Uterus (tissue), 7 donors: ENCODE measurements around the gene MBTPS1.

- PRO-cap, 4 experiments: peak in 2 of 4 experiments; most common plus-strand start chr16:84055986 (in 2)
- RAMPAGE, long total RNA, 2 experiments: no peak in any of the 2 experiments
- RRBS: no CpG with 5 or more reads among the region's 11 CpGs
Observed at GRCh38 chr16:84055569-84056183, 13.1 kb upstream of the SLC38A8 start.

GRCh38 chr16:84080765-84081069, 36.0 kb downstream of the MBTPS1 start:
- PRO-cap, 4 experiments: no peak in any of the 4 experiments
- RAMPAGE, long total RNA, 2 experiments: no peak in any of the 2 experiments
- RRBS: no CpG with 5 or more reads among the region's 5 CpGs

DNA sequence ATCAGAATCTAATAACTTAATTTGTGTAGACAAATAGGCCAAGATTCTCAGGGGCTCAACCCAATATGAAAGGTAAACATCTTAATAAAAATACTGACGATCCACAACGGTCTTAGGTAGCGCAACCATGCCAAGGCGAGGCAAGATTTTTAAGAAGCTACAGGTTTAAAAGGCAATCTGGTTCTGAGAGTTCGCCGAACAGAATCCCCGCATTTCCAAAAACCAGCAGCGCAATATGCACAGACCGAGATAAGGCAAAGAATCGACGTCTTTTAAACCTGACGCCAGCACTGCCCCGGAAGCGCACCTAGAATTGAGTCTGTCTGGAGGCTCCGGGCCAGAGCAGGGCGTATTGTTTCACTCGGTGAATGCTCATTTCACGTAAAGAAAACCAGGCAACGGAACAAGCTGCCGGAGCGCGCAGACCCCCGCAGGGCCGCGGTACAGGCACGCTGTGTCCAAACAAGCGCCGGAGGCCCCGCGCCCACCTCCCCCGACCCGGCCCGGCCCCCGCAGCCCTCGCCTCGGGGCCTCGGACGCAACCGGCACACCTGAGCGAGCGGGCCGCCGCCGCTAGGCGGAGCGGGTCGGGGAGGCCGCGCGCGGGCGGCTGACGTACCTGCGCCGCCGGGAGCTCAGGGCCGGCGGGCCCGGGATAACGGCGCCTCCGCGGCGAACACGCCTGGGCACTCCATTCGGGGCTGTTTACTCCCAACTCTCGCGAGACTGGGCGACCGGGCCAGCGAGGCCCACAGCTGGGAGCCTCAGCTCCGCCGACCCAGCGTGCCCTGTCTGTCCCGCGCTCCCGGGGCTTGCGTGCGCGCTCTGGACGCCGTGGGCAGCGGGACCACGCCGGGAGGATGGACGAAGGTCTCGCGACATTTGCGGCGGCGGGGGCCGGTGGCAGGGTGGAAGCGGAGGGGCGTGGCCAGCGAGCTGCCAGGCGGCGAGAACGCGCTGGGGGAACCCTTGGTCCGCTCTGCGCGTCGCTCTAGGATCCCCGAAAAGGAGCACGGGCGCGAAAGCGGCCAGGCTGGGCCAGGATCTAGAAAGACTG, at the start of gene MBTPS1:
MBTPS1 (minus strand) TSS at position 827 of the 1,057 bp plus-strand sequence.
- PRO-cap, 4 experiments: peak in 4 of 4 experiments; most common plus-strand start position 931 of the sequence (in 3); most common minus-strand start position 814 of the sequence (in 4)
- RAMPAGE, long total RNA, 2 experiments: start-site peak on the plus strand in 1 of 2 experiments, centred at position 929 of the sequence, 15 reads per replicate; start-site peak on the minus strand in 1 of 2 experiments, centred at position 687 of the sequence, 138 reads per replicate
- RRBS: 1% methylated on average over 69 of the region's 108 CpGs

DNA sequence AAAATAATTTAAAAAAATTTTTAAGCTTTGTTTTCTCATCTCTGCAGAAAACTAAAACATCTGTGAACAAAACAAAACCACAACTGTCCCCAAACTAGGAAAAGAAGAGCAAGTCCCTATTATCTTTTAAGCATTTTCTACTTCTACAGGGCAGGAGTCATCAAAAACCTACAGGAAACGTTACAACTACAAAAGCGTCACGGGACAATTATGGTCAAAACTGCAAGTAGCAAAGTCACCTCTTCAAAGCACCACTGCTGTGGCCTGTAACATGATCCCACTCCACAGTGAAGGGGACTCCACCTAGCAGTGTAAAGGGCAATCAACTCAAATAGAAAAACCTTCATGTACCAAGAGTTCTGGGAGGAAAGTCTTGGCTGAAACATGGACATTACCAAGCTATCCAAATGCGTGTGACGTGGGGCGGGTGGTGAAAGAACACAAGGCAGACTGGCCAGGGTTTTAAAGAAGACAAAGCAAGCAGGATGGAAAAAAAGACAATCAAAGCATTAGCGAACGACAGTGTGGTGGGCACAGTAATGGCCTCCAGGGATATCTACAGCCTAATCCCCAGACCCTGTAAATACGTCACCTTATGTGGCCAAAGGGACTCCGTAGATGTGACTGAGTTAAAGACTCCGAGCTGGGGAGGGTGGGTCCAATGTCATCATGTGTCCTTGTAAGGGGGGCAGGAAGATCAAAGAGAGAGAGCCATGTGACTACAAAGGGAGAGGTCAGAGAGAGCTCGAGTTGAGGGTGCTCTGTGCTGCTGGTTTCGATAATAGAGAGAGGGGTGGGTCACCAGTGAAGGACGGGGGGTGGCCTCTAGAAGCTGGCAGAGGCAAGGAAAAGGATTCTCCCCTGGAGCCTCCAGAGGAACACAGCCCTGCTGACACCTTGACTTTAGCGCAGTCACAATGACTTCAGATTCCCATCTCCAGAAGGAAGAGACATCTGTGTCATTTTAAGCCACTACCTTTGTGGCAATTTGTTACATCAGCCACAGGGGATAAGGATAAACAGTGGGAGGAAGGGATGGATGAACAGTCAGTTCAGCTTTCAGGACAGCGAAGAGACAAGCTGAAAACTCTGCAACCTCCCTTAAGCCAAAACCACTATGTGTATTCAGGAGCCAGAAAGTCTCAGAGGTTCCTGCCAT, 6.0 kb downstream of the HSDL1 start:
- PRO-cap, 4 experiments: peak in 1 of 4 experiments; most common plus-strand start position 355 of the sequence (in 1)
- RAMPAGE, long total RNA, 2 experiments: no peak in any of the 2 experiments
- RRBS: no CpG with 5 or more reads among the region's 16 CpGs

GRCh38 chr16:84266188-84266804, 26.5 kb upstream of the KCNG4 start:
- PRO-cap, 4 experiments: no peak in any of the 4 experiments
- RAMPAGE, long total RNA, 2 experiments: no peak in any of the 2 experiments
- RRBS: no CpG with 5 or more reads among the region's 6 CpGs

GRCh38 chr16:84286520-84287201, 8.0 kb upstream of the WFDC1 start:
- PRO-cap, 4 experiments: no peak in any of the 4 experiments
- RAMPAGE, long total RNA, 2 experiments: no peak in any of the 2 experiments
- RRBS: 21% methylated on average over 2 of the region's 17 CpGs

DNA sequence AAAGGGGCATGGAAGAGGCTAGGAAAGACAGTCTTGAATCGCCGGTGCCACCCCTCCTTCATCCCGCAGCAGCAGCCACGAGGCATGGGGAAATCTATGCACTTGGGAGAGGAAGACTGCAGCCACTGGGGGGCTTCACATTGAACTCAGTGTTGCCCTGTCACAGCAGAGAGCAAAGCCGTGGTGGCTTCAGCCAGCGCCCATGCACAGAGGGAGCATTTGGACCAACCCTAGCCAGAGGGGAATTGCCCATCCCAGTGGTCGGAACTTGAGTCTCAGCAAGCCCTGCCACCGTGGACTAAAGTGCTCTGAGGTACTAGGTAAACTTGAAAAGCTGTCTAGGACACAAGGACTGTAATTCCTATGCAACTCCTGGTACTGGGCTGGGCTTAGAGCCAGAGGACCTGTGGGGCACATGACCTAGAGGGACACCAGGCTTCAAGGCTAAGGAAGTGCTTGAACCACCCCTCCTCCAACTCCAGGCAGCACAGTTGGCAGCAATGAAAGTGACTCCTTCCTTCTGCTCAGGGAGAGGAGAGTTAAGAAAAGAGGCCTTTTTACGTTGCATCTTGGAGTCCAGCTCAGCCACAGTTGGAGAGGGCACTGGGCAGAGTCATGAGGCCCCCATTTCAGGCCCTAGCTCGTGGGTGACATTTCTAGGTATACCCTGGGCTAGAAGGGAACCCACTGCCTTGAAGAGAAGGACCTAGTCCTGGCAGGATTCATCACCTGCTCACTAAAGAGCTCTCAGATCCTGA, 35.1 kb upstream of the ATP2C2 start:
- PRO-cap, 4 experiments: no peak in any of the 4 experiments
- RAMPAGE, long total RNA, 2 experiments: no peak in any of the 2 experiments
- RRBS: no CpG with 5 or more reads among the region's 10 CpGs

DNA sequence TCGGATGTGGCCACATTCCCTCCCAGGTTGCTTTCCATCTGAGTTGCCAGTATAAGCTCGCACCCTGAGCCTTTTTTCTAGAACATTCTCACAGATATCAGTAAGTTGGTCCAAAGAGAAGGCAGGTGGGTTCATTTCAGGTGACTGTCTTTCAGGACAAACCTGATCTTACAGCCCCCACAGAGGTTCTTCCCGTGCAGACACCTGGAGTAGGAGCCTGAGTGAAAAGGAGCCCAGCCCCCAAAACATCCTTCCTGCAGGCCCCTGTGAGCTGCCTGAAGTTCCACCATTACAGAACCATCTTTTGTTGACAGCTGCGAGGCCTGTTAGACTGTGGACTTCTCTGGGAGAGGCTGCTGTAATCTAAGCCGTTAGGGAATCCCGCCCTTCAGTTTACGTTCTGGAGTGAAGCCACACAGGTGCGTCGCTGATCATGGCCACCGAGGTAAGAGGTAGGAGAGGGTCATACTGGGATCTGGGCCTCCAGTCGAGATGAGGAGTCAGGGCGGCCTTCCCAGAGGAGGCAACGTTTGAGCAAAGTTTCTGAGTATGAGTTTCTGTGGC, 26.9 kb upstream of the ATP2C2 start:
- PRO-cap, 4 experiments: no peak in any of the 4 experiments
- RAMPAGE, long total RNA, 2 experiments: no peak in any of the 2 experiments
- RRBS: no CpG with 5 or more reads among the region's 13 CpGs

GRCh38 chr16:84443450-84443873, 61.0 kb downstream of the MEAK7 start:
- PRO-cap, 4 experiments: no peak in any of the 4 experiments
- RAMPAGE, long total RNA, 2 experiments: no peak in any of the 2 experiments
- RRBS: no CpG with 5 or more reads among the region's 11 CpGs

DNA sequence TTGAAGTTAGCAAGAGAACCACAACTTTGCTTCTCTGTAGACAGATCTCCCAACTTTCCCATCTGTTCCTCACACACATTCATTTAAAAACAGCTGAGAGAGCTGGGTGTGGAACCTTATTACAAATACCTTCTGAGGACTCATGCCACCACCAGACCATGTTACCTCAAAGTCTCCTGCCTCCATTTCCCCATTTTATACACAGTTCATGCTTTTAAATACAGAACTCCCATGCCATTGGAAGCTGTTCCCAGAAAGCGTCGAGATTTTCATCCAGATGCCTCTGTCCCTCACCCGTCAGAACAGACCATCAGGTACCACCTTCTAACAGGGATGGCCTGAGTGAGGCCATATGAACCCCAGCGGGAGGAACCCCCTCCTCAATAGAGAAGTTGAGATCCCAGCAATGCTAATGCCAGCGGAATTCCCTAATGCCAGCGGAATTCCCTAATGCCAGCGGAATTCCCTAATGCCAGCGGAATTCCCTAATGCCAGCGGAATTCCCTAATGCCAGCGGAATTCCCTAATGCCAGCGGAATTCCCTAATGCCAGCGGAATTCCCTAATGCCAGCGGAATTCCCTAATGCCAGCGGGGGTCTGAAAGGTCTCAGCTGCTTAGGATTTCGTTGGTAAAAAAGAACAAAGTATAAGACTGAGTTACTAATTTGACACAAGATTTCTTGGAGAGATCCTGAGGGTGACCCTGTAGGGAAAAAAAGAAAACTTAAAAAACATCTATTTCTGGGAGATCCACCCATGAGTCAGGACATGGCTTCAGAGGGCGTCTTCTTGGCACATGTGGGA, 25.3 kb downstream of the MEAK7 start:
- PRO-cap, 4 experiments: no peak in any of the 4 experiments
- RAMPAGE, long total RNA, 2 experiments: start-site peak on the minus strand in 1 of 2 experiments, centred at position 417 of the sequence, 7 reads per replicate
- RRBS: no CpG with 5 or more reads among the region's 16 CpGs

- PRO-cap, 4 experiments: no peak in any of the 4 experiments
- RAMPAGE, long total RNA, 2 experiments: no peak in any of the 2 experiments
- RRBS: 7% methylated on average over 3 of the region's 16 CpGs
Observed at GRCh38 chr16:84507209-84507811, 2.9 kb upstream of the MEAK7 start.

DNA sequence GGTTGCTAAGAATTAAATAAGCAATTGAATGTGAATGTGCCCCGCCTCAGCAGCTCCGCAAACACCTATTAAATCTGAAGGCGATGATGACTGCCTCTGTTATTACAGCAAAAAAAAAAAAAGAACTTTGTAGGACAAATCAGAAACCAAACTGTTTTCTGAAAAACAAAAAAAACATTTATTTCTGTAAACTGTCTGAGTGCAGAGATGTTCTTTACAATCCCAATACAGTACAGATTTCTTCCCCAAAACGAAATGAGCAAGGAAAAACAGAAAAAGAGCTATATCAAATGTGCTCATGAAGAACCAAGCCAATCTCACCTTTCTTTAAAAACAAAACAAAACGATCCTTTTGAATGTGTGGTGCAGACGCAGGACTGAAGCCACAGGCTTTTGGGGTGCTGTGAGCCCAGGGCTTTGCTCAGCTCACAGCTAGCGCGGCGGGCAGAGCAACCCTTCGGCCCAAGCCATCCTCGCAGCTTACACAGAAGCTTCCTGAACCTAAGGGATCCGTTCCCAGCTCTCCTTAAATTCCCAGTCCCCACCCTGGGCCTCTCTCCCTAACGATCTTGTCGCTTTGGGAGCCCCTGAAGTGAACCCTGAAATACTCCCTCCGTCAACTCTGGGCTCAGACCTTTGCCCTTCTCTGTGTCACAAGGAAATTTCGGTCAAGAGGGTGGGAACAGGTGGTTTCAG, 52.3 kb downstream of the COTL1 start:
- PRO-cap, 4 experiments: no peak in any of the 4 experiments
- RAMPAGE, long total RNA, 2 experiments: start-site peak on the minus strand in 1 of 2 experiments, centred at position 658 of the sequence, 14 reads per replicate
- RRBS: no CpG with 5 or more reads among the region's 16 CpGs

- PRO-cap, 4 experiments: no peak in any of the 4 experiments
- RAMPAGE, long total RNA, 2 experiments: no peak in any of the 2 experiments
- RRBS: no CpG with 5 or more reads among the region's 15 CpGs
Observed at GRCh38 chr16:84598320-84599099, 19.4 kb downstream of the COTL1 start.

- PRO-cap, 4 experiments: peak in 2 of 4 experiments; most common plus-strand start chr16:84611302 (in 2)
- RAMPAGE, long total RNA, 2 experiments: no peak in any of the 2 experiments
- RRBS: no CpG with 5 or more reads among the region's 4 CpGs
Observed at GRCh38 chr16:84611078-84611497, 6.8 kb downstream of the COTL1 start.

DNA sequence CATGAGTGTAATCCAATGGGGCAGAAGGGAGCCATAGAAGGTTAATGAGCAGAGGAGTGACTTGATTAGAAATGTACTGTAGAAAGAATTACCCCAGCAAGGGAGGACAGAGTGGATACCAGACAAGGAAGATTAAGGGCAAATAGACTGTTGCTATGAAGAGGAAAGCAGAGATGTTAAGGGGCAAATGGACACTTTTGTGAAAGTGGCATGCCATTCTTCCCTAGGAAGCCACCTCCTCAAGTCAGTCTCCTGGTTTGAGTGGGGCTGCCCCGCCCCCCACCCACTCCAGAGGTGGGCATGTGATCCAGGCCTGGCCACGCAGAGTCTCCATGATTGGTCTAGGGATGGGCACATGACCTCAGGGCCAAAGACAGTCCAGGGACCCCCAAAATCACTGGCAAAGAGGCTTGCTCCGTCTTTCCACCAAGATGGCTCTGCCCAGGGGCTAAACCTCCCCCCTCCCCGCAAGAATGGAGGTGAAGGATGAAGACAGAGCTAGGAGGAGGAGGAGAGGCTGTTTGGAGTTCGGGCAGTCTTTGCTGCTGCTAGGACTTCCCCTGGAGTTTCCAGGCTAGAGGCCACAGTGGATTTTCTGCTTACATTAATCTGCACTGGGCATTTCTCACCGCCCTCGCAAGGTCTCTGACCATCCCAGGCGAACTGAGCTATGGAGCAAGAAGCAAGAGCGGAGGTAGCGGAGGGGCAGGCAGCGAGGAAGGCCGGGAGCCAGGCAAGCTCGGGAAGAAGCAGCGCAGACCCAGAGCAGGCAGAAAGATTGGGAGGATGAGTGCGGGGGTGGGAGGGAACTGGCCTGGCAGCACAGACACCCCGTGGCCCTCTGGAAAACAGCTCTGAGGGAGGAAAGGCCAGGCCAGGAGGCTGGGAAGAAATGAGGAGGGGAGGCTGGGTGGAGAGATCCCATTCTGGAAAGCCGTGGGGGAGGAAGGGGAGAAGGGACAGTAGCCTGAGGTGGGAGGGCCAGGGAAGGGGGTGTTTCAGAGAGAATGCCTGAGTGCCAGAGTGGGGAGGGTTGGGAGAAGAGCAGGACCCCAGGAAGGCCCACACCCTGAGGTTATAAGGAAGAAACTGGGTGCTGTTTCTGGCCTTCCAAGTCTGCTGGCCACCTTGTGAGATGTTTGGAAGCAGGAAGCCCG, 3.9 kb downstream of the COTL1 start:
- PRO-cap, 4 experiments: peak in 4 of 4 experiments; most common plus-strand start position 354 of the sequence (in 2); most common minus-strand start position 780 of the sequence (in 4)
- RAMPAGE, long total RNA, 2 experiments: no peak in any of the 2 experiments
- RRBS: no CpG with 5 or more reads among the region's 18 CpGs

DNA sequence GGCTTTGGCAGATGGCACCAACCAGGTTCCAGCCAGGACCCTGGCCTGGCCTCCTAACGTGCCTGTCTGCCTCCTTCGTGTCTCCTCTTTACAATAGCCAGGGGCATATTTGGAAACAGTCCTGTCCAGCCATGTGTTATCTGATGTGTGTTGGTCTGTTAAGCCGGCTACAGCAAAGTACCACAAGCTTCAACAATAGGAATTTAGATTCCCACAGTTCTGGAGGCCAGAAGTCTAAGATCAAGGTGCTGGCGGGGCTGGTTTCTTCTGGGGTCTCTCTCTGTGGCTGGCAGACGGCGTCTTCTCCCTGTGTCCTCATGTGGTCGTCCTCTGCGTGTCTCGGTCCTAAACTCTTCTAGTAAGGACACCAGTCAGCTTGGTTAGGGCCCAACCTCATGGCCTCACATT, 14.7 kb downstream of the CRISPLD2 start:
- PRO-cap, 4 experiments: no peak in any of the 4 experiments
- RAMPAGE, long total RNA, 2 experiments: no peak in any of the 2 experiments
- RRBS: no CpG with 5 or more reads among the region's 9 CpGs

DNA sequence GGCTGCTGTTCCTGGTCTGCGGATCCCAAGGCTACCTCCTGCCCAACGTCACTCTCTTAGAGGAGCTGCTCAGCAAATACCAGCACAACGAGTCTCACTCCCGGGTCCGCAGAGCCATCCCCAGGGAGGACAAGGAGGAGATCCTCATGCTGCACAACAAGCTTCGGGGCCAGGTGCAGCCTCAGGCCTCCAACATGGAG, 18.6 kb downstream of the CRISPLD2 start:
- PRO-cap, 4 experiments: no peak in any of the 4 experiments
- RAMPAGE, long total RNA, 2 experiments: no peak in any of the 2 experiments
- RRBS: 88% methylated on average over 2 of the region's 6 CpGs

GRCh38 chr16:84845565-84846110, 25.9 kb downstream of the CRISPLD2 start:
- PRO-cap, 4 experiments: no peak in any of the 4 experiments
- RAMPAGE, long total RNA, 2 experiments: no peak in any of the 2 experiments
- RRBS: 91% methylated on average over 1 of the region's 16 CpGs

DNA sequence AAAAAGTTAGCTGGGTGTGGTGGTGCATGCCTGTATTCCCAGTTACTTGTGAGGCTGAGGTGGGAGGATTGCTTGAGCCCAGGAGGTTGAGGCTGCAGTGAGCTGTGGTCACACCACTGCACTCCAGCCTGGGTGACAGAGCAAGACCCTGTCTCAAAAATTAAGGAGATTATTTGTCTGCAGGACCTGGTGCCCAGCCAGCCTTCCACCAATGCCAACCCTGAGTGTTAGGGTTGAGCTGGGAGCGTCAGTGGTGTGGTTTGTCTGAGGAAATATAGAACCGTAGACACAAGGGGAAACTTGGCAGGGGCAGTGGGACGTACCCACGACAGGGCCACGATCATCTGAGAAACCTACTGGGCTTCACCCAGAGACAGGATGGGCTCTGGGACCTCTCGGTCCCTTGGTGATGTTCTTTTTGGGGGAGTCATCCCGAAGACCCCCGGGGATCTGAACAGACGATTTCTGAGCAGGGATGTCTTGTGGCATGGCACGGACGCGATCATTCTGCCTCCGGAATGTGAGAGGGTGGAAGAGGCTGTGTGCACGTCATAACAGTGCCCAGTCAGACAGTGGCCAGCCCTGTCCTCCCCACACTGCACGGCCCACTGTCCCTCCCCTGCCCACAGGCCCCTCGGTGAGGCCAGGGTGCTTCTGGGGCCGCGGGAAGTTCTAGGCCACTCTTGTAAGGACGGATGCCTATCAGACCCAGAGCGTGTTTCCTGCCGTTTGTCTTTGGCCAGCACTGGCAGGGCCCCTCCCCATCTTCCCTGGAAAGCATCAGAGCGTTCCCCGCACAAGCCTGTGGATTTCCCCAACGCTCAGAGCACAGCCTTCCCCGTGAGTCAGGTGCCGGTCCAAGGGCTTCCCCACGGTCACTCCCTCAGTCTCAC, 33.4 kb downstream of the CRISPLD2 start:
- PRO-cap, 4 experiments: no peak in any of the 4 experiments
- RAMPAGE, long total RNA, 2 experiments: no peak in any of the 2 experiments
- RRBS: 90% methylated on average over 6 of the region's 27 CpGs

DNA sequence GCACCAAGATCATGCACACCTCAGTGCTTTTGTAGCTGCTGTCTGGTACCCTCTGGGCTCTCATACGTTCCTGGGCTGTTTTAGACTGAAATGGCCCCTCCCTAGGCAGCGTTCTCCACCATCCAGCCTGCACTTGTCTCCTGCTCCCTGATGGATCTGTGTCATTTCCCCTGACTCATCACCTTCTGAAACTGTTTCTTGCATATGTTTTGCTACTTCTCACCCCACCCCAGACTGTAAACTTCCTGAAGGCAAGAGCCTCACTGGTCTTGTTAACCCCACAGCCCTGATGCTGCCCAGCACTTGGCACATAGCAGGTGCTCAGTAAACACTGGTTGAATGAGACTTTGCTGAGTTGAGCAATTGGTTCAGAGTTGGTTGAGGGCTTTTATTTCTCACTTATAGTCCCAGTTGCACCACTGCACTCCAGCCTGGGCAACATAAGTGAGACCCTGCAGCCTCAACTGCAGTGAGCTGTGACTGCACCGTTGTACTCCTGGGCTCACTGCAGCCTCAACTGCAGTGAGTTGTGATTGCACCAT, 78.7 kb downstream of the CRISPLD2 start:
- PRO-cap, 4 experiments: no peak in any of the 4 experiments
- RAMPAGE, long total RNA, 2 experiments: no peak in any of the 2 experiments
- RRBS: no CpG with 5 or more reads among the region's 3 CpGs